HL-60 (cell line): ENCODE data around the gene NDST3.

GRCh38 chr4:113447824-113448182 lies 313.7 kb downstream of the CAMK2D start:
- RRBS = no CpG with 5 or more reads among the region's 4 CpGs

DNA sequence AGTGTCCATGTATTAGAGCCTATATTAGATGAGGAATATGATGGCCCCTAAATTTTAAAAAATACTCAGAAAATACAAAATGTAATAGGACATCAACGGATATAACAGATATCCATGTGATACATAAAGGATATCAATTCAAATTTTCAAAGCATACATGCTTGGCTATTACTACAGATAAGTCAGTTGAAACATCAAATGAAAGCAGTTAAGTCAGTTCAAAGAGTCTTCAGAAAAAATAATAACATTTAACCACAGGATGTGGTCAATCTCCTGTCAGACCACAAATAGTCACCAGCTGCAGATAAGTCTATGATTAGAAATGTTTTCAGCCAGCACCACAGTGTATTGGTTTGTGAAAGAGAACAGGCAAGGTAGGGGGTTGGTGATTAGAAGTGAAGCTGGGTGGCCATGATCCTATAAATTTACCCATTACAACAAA lies 196.7 kb downstream of the CAMK2D start:
- RRBS = no CpG with 5 or more reads among the region's 1 CpG

DNA sequence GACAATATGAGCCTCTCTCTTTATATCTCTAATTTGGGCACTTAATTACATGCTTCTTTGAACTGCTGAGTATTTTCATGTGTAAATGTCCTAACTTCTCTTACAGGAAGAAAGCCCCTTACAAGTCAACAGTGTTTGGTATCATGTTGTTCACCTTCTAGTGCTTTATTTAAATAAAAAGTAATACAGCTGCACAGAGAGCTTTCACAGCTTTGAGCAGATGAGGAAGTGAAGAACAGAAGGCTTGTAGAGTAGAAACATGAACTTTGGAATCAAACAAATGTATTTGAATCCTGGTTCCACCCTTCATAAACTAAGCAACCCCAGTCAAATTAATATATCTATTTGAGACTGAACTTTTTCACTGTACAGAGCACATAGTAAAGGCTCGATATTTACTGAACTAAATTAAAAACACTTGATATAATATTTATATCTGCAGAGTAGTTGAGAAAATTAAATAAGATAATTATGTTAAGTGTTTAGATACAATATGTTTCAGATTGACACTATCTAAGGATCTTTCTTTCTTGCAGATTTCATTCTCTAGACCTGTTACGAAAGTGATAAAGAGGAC lies 120.5 kb downstream of the CAMK2D start:
- RRBS = no CpG with 5 or more reads among the region's 2 CpGs

- RRBS = no CpG with 5 or more reads among the region's 1 CpG
Measured at GRCh38 chr4:114015645-114015920, 36.1 kb upstream of the ARSJ start.

DNA sequence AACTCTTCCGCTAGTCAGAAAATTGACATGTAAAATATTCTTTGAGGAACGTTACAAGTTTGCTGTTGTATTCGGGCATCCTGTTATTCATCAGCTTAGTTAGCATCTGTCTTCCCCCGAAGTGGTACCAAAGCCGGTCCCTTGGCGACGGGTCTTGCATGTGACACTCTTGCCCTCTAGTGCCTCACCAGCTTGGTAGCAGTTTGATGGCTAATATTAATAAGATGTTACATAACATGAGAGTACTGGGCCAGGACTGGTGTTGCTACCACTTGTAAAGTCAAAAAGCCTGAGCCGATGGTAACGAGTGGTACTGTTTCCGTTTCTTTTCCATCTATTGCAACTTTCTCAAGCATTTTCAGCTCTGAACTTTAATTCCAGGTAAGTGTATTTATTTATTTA lies at the start of gene NDST3:
TSS of gene NDST3 (plus strand) at position 275 of the 402 bp plus-strand sequence.
- RRBS = no CpG with 5 or more reads among the region's 10 CpGs

DNA sequence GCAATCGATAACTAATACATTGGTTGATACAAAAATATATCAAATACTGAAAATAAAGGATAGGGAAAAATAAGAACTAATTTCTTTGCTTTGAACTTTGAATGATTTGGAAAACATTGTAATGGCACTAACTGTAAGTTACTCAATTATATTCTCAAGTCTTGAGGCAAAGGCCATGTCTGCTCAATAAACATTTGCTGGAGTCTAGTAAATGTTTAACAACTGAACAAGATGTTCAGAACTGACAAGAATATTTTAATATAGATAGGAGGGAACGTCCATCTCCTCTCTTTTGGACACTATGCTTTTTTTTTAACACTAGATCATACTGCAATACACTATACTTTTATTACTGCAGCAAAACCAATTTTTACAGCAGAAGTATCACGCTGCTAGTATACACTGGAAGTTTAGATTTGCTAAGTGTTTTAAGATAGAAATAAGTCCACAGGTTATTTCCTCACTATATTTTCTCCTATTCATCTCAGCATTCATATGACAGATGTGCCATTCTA lies 76.2 kb downstream of the PRSS12 start:
- RRBS = no CpG with 5 or more reads among the region's 3 CpGs

- RRBS = no CpG with 5 or more reads among the region's 13 CpGs
Measured at GRCh38 chr4:118586191-118587004, 98.8 kb upstream of the METTL14 start.

- RRBS = no CpG with 5 or more reads among the region's 3 CpGs
Measured at GRCh38 chr4:118746531-118747113, 61.4 kb downstream of the METTL14 start.

DNA sequence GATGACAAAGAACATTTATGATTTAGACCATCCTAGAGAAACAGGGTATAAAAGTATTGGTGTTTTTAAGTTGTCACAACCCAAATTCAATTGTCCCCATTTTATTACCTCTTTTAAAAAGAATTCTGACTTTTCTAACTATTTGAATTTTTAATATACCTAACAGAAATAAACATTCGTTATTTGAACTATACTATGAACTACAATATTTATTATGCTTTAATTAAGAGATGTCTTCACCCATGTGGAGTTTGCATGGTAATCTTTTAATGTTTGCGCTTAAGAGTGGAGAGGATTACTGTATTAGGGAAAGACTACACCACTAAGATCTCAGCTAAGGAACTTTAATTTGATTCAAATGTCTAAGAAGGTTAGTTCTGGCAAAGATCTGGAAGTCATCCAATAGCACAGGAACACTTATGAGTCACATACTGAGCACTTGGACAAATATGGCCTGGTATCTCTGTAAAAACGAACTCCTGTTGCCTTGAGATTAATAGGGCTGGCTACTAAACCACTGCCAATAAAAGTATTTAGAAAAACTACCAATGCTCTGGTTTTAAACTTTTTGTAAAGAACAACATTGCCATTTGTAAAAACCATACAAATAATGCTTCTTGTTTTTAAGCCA lies 70.7 kb downstream of the SEC24D start:
- RRBS = no CpG with 5 or more reads among the region's 3 CpGs

DNA sequence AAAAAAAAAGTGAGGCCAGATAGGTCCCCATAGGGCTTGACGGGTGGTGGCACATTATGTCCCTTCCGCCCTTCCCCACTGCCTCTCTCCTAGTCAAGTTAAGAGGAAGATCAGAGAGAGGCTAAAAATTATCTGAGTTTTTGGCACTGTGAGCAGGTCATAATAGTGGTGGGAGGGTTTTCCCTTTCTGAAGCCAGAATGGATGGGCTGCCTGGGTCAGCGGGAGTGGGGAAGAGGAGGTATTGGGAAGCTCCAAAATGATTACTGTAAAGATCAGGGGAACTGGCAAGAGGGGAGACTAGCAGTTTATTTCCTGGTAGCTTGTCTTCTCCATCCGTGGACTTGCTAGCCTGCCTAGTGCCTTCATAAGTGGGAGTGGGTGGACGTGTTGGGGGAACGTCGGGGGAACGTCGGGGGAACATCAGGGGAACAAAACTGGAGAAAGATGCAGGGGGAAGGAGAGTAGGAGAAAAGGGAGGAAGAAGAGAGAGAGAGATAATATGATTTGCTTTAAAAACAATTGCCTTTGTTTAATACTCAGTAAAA lies 5.6 kb downstream of the SYNPO2 start:
- RRBS = no CpG with 5 or more reads among the region's 9 CpGs

DNA sequence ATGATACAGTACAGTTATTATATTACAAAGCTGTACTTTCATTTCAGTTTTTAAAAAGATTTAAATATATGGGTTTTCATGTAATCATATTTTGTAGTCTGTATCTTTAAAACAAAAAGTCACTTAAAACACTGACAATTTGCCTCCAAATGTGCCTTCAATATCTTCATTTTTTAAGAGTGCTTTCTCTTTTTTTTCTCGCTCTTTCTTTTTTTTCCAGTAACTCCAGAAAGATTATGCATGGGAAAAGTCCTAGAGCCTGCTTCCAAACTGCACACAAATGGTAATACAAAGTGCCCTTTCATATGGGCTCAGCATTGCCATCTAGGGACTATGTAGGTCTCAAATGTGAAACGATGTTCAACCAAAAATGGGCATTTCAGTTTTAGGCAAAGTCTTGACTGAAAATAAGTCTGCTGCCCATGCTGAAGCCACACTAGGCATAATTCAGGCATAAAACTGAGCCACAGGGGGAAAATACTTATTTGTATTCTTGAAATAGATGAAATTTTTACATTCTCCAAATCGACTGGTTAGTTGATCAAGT lies 65.5 kb downstream of the SYNPO2 start:
- RRBS = no CpG with 5 or more reads among the region's 3 CpGs

GRCh38 chr4:118967787-118968742 lies 79.4 kb downstream of the SYNPO2 start:
- RRBS = no CpG with 5 or more reads among the region's 2 CpGs

GRCh38 chr4:119010686-119011073 lies 122.0 kb downstream of the SYNPO2 start:
- RRBS = no CpG with 5 or more reads among the region's 1 CpG

GRCh38 chr4:119271173-119272180 lies 29.0 kb downstream of the C4orf3 start:
- RRBS = no CpG with 5 or more reads among the region's 6 CpGs

- RRBS = no CpG with 5 or more reads among the region's 3 CpGs
Measured at GRCh38 chr4:119322212-119322646, 291 bp upstream of the FABP2 start.

DNA sequence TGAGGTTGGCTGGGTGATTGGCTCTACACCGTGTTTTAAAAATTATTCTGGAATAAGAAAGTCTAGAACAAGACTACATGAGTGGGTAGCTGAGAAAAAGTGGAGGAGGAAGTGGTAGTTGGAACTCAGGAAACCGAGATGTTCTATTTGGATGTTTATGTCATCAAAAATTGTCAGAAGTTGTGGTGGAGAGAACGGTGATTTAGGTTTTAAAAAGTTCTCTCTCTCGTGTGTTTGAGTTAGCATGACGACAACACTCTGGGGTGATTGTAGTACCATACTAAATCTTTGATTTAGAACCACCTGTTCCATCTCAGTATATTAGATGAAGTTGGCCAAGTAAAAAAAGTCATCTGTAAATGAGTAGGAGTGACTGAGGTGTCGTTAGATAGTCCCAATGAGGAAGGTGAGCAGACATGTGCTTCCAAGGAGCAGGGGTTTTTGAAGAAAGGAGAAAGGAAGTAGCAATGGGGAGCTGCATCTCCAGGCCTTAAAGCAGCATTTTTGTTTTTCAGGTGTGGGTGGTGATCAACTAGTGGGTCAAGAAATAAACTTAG lies 41.5 kb upstream of the FABP2 start:
- RRBS = no CpG with 5 or more reads among the region's 6 CpGs

- RRBS = no CpG with 5 or more reads among the region's 2 CpGs
Measured at GRCh38 chr4:119490924-119491354, 137.7 kb downstream of the PDE5A start.

DNA sequence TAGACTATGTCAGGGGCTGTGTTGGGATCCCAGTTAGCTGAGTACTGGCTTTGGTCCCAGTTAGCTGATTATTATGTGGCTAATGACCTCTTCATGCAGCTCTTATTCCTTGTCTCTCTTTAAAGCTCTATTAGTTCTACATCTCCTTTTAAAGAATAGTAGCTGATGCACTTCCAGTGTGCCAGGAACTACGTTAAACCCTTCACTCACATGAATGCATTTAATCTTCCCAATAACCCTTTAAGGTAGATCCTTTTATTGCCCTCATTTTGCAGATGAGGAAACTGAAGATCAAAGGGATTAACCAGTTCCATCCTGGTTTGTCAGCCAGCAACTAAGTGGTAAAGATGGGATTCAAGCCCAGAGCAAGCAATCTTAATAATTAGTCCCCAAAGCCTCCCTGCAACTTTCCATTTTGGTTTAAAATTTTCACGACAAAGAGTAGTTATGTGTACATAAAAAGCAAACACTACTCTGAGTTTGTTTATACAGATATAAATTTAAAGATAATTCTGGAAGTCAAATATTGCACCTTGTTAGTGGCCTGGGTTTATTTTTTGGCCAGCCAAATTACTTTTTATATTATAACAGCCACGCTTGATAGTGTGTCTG lies 37.4 kb downstream of the PDE5A start:
- RRBS = no CpG with 5 or more reads among the region's 3 CpGs

DNA sequence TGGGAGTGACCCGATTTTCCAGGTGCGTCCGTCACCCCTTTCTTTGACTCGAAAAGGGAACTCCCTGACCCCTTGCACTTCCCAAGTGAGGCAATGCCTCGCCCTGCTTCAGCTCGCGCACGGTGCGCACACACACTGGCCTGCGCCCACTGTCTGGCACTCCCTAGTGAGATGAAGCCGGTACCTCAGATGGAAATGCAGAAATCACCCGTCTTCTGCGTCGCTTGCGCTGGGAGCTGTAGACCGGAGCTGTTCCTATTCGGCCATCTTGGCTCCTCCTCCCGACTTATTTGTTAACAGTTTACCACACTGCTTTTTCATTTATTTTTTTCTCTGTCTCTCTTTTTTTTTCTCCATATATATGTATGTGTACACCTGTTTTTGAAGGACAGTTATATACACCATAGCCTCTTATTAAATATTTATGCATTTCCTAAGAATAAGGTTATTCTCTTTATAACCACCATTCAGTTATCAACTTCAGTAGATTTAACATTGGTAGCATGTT lies 112.1 kb downstream of the MAD2L1 start:
- RRBS = no CpG with 5 or more reads among the region's 18 CpGs